Measurements from ENCODE around the gene IFI27L1.

- PRO-cap: no peak
- RRBS, 2 experiments: no CpG with 5 or more reads among the region's 4 CpGs
Observed at GRCh38 chr14:92780299-92780913, 13.7 kb upstream of the GOLGA5 start.

DNA sequence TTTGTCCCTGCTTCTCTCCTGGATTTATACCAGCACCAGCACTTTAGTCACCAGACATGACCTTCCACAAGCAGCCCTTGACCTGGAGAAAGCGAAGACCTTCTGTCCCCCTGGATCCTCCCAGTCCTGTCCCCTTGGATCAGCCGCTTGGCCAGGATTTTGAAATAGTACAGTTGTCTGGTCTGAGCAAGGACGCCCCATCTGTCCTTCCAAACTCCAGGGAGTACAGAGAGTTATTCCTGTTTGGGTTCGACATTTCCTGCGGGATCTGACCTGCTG, 45.1 kb upstream of the CHGA start:
- PRO-cap: no peak
- RRBS, 2 experiments: no CpG with 5 or more reads among the region's 5 CpGs

DNA sequence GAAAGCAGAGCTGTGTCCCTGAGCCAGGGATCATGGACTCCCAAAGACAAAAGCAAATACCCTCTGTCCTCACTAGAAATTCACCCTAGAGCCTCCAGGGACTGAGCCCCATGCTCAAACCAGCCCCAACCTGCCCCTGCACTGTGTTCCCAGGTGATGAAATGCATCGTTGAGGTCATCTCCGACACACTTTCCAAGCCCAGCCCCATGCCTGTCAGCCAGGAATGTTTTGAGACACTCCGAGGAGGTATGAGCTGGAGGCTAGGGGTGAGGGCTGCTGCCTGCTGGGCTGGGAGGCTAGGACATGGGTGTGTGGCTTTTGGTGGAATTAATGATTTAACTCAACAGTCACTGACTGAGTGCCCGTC, 3.5 kb downstream of the CHGA start:
- PRO-cap: no peak
- RRBS, 2 experiments: no CpG with 5 or more reads among the region's 4 CpGs

GRCh38 chr14:93007022-93007660, 84.2 kb downstream of the CHGA start:
- PRO-cap: no peak
- RRBS, 2 experiments: no CpG with 5 or more reads among the region's 12 CpGs

GRCh38 chr14:93009248-93009985, 86.5 kb downstream of the CHGA start:
- PRO-cap: no peak
- RRBS, 2 experiments: no CpG with 5 or more reads among the region's 16 CpGs

DNA sequence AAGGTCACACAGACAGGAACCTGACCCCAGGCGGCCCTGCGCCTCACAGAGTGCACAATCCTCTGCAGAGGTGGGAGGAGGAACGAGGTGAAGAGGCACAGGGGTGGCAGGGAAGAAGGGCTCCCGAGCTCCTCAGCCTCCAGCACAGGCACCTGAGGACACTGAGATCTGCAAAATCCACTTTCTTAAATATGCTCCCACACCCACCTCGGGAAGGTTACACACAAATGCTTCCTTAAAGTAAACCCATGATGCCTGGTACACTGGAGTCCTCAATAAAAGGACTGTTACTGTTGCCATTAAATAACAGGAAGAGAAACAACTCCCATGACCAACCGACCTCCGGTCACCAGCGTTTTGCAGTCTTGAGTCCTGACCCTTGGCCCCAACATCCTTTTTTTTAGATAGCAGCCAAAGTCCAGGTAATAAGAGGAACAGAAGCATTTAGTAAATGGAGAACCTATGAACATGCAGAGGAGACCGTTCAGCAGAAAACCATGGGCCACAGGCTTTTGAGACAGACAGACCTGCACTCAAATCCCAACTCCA, 42.4 kb downstream of the ITPK1 start:
- PRO-cap: no peak
- RRBS, 2 experiments: no CpG with 5 or more reads among the region's 9 CpGs

GRCh38 chr14:93104772-93105849, 10.6 kb downstream of the ITPK1 start:
- PRO-cap: no peak
- RRBS, 2 experiments: no CpG with 5 or more reads among the region's 23 CpGs

DNA sequence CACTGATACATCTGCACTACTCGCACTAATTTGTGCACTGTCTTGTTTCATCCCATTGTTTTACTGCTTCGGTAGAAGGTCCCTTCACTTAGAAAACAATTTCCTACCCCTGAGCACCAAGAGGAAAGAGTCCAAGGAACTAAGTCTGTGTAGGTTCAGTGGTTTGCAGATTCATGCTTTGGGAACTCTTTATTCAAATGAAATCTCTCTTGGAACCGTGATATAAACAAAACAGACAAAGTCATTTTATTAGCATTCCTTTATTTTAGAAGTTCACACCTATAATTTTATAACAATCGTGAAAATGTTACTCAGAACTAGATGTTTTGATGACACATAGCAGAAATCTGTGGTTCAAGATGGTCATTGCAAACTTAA, 2.8 kb downstream of the MOAP1 start:
- PRO-cap: no peak
- RRBS, 2 experiments: no CpG with 5 or more reads among the region's 4 CpGs

- PRO-cap: no peak
- RRBS, 2 experiments: no CpG with 5 or more reads among the region's 7 CpGs
Observed at GRCh38 chr14:93208499-93209031, 1.5 kb downstream of the UBR7 start.

GRCh38 chr14:93311632-93312274, 21.1 kb downstream of the BTBD7 start:
- PRO-cap: no peak
- RRBS, 2 experiments: no CpG with 5 or more reads among the region's 1 CpG

- PRO-cap: no peak
- RRBS, 2 experiments: no CpG with 5 or more reads among the region's 3 CpGs
Observed at GRCh38 chr14:93312434-93313056, 20.3 kb downstream of the BTBD7 start.

- PRO-cap: no peak
- RRBS, 2 experiments: 94% methylated on average over 6 of the region's 60 CpGs
Observed at GRCh38 chr14:93347258-93347935, 415 bp downstream of the COX8C start.

GRCh38 chr14:93717554-93717949, 70.7 kb downstream of the PRIMA1 start:
- PRO-cap: no peak
- RRBS, 2 experiments: 33 to 75% methylated on average over 1 of the region's 8 CpGs

DNA sequence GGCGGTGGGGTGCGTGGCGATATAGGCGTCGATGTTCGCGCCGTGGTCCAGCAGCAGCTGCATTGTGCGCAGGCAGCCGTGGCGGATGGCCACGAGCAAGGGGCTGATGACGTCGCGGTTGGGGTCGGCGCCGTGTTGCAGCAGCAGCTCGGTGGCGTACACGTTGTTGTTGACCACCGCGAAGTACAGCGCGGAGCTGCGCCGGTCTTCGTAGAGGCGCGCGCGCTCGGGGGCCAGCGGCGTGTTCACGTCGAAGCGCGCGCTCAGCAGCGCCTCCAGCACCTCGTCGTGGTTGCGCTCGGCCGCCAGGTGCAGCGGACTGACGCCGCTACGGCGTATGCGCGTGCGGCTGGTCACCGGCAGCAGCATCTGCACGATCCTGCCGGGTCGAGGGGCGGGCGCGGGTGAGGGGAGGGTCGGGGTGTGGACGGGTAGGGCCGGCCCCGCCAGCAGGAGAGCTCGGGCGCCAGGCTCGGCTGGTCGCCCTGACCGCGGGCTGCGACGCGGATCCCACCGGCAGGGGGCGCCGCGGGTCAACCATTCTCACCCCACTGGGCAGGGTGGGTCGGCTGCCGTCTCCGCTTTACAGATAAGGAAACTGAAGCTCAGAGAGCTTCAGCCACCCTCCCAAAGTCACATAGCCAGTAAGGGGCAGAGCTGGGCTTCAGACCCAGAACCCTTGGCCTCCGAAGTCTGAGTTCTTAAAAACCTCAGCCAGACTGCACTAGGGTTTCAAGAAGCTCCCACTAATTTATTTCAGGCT, 12.3 kb downstream of the FAM181A start:
- PRO-cap: no peak
- RRBS, 2 experiments: 2 to 5% methylated on average over 18 of the region's 82 CpGs

GRCh38 chr14:93959212-93959897, 17.0 kb downstream of the ASB2 start:
- PRO-cap: unidirectional peak, minus-strand start at chr14:93959410
- RRBS, 2 experiments: no CpG with 5 or more reads among the region's 14 CpGs

GRCh38 chr14:93970852-93971517, 5.4 kb downstream of the ASB2 start:
- PRO-cap: no peak
- RRBS, 2 experiments: no CpG with 5 or more reads among the region's 16 CpGs

DNA sequence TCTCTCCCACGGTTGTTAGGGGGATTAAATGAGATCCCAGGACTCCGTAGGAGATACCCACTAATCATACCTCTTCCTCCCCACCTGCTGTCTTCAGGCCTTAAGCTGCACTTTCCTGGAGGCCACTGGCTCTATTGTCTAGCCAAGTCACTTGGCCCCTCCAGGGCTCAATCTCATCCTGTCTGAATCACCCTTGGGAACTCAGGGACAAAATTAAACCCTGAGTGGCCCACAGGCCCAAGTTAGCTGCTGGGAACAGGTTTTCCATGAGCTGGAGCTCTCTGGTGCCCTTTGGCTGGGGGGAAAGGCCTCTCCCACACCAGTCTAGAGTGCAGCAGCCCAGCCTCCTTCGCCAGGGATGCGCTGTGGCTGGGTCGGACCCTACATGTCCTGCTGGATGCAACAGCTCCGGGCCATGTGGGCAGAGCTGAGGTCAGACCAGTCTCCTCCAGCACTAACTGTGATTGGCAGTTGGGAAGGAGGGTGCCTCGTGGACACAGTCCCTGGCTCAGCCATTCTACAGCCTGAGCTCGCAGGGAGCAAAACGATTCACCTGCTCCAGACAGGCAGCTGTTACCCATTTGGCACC, 6.1 kb upstream of the ASB2 start:
- PRO-cap: no peak
- RRBS, 2 experiments: no CpG with 5 or more reads among the region's 9 CpGs

DNA sequence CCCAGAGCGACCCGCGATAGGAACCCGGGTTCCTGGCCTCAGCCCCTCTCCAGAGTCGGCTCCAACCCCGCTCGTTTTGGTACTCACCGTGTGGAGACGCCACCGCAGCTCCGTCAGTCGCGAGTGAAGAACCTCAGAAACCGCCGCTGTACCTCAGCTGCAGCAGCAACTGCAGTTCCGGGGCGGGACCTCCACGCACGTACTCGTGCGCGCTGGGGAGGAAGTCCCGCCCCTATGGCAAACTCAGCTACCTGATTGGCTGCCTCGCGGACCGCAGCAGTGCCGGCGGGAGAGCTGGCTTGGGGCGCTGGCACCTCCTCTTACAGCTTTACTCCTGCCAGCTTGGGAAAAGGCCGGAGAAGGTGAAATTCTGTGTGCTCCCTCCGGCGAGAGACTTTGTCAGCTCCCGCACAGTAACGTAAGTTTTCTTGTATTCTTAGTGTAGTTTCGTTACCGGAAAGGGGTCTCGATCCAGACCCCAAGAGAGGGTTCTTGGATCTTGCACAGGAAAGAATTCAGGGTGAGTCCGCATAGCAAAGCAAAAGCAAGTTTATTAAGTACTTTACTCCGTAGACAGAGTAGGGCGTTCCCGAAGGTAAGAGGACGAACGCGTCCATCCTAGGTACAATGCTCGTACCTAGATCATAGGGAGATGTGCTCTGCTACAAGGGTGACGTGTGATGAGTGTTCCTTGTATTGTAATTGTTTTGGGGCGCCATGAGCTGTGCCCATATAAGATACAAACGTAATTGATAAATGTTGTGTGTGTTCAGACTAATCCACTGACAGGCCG, at the start of gene IFI27L1:
Gene IFI27L1, plus strand, starts transcription at position 279 of the 793 bp plus-strand sequence.
- PRO-cap: bidirectional peak, plus-strand start at position 331 of the sequence, minus-strand start at position 125 of the sequence
- RRBS, 2 experiments: under 1 to 4% methylated on average over 10 to 20 of the region's 49 CpGs

GRCh38 chr14:94114086-94114865, 15.1 kb downstream of the IFI27L2 start:
- PRO-cap: no peak
- RRBS, 2 experiments: no CpG with 5 or more reads among the region's 9 CpGs

GRCh38 chr14:94317231-94317658, 5.9 kb downstream of the SERPINA6 start:
- PRO-cap: no peak
- RRBS, 2 experiments: no CpG with 5 or more reads among the region's 4 CpGs